Esophagus squamous epithelium (tissue), 4 donors: ENCODE measurements around a stretch of chr9.

DNA sequence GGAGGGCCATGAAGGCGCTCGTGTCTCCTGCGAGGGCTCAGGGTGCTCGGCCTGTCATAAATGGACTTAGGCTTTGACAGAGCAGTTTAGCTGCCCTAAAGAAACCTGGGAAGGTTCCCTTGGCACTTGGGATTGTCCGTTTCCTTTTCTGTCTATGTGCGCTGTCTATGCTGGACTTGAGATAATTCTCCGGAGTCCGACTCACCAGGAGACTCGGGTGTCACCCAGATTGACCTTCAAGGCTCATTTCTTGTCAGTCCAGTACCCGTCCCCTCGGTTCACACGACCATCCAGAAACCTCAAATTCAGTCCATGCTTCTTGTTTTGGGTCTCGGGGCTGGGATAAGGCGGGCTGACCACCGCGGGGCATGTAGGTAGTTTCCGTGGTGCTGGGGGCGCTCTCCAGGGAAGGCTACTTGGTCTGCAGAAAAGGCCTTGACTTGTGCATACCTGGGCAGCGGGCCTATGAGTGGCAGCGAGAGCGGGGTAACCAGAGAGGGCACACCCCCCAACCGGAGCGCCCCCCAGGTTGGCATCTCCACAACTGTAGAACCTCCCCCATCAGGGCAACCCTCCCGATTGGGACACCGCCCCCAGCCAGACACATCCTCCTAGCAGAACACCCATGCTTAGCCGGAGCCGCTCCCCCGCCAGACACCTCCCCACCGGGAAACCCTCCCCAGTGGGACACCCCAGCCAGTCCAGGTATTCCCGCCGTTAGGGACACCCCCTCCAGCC lies 907 bp upstream of the EHMT1 start:
- PRO-cap: no peak
- RAMPAGE, long total RNA, 4 experiments: no peak in any of the 4 experiments

DNA sequence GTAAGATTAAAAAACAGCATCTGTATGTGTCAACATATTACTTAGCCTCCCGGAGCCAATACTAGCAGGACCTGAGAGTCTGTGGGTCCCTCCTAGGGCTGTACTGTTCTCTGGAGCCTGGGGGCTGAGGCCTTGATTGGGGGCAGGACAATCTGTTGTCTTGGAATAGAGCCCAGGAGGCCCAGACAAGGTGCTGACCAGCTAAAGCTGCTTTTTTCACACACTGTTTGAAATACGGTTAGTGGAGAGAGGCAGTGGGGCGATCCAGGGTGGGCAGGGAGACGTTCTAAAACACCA lies 55.0 kb downstream of the EHMT1 start:
- PRO-cap: no peak
- RAMPAGE, long total RNA, 4 experiments: no peak in any of the 4 experiments

GRCh38 chr9:137686939-137687473 lies 68.2 kb downstream of the EHMT1 start:
- PRO-cap: no peak
- RAMPAGE, long total RNA, 4 experiments: no peak in any of the 4 experiments

DNA sequence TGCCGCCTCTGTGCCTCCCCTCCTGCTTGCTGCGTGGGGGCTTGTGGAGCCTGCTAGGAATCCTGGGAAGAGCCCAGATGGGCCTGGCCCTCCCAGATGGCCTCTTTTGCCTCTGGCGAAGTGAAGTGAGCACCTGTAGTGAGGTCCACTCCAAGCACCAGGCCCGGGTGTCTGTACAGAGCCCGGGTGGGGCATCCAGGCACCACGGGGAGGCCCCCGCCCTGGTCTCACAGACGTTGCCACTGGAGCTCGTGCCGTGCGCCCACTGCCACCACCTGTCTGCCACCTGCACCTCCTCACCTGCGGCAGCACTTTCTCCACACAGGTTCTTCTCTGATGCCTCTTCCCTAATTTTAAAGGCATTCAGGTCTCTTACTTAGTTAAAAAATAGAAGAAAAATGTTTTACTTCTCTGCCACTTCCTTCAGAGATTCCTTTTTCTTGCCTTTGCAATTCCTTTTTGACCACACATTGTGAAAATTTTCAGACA lies 48.7 kb upstream of the CACNA1B start:
- PRO-cap: no peak
- RAMPAGE, long total RNA, 4 experiments: no peak in any of the 4 experiments